ENCODE measurements around the genes RRP9, TWF2, PPM1M and DNAH1.

DNA sequence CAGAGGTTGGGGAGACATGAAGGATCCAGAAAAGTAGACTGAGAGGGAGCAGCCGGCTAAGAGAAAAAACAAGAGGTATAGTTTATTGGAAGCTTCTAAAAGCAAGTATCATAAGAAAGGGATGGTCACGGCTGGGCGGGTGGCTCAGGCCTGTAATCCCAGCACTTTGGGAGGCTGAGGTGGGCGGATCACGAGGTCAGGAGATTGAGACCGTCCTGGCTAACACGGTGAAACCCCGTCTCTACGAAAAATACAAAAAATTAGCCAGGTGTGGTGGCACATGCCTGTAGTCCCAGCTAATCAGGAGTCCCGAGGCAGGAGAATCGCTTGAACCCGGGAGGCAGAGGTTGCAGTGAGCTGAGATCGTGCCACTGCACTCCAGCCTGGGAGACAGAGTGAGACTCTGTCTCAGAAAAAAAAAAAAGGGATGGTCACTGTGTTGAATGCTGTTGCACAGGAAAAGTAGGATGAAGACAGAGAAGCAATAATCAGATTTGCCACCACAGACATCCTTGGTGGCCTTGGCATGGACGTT lies 12.6 kb upstream of the DOCK3 start:
- PRO-cap, 2 experiments = no peak in any of the 2 experiments
- RAMPAGE, long total RNA, 5 experiments = no peak in any of the 5 experiments

DNA sequence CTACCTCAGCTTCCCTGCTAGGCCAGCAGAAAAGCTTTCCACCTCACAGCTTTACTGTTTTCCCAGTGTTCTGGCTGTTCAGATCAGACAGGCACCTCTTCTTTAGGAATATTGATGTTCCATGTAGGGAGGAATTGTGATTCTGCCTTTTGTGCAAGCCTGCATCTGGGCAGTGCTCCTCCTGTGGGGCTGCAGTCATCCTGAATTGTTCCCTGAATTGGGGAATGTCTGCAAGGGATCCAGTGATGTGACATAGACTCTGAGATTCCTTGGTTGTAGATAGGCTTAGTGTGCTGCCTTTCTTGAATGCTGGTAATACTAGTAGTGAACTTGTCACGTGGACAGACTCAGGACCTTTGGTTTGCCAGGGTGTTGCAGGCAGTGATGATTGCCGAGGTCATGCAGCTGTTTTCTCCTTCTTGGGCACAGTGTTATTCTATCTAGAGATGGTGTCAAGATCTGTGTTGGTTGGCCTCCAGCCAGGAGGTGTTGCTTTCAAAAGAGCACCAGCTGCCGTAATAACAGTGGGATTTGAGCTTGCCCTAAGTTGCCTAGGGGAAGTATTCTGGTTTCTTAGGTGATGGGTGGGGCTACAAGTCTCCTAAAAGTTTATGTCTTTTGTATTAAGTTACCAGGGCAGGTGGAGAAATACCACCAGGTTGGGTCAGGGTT lies 349.9 kb downstream of the DOCK3 start:
- PRO-cap, 2 experiments = no peak in any of the 2 experiments
- RAMPAGE, long total RNA, 5 experiments = no peak in any of the 5 experiments

DNA sequence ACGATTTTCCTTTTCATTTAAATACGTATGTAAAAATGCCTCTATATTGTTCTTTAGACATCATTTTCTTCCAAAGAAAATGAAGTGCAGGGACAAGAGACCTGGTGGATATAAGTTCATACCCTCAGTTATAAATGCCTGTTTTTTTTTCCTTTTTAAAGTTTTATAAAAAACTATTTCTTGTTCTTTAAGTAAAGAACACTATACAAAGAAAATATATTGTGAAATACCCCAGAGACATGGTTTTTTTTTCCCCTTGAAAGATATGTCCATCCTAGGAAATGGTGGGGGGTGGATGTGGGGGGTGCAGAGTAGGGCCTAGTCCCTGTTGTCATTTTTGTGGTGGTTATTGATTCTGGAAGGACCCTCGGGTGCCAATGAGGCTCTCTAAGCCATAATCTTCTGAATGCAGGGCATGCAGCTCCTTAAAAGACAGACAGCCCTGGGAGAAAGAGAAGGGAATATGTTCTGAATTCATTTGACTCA lies 7.2 kb downstream of the RBM15B start:
- PRO-cap, 2 experiments = no peak in any of the 2 experiments
- RAMPAGE, long total RNA, 5 experiments = no peak in any of the 5 experiments

- PRO-cap, 2 experiments = no peak in any of the 2 experiments
- RAMPAGE, long total RNA, 5 experiments = no peak in any of the 5 experiments
Measured at GRCh38 chr3:51684366-51684829, 13.3 kb downstream of the TEX264 start.

GRCh38 chr3:51941655-51942438 lies at the start of gene RRP9:
TSS of gene RRP9 (minus strand) at chr3:51941904.
- PRO-cap, 2 experiments = peak in 2 of 2 experiments; most common plus-strand start chr3:51942280 (in 1); most common minus-strand start chr3:51941933 (in 2)
- RAMPAGE, long total RNA, 5 experiments = start-site peak on the plus strand in 4 of 5 experiments, at chr3:51942269-51942374 at its widest, 40 to 387 reads per replicate; start-site peak on the minus strand in 2 of 5 experiments, at chr3:51941879-51941944 at its widest, 45 to 278 reads per replicate

DNA sequence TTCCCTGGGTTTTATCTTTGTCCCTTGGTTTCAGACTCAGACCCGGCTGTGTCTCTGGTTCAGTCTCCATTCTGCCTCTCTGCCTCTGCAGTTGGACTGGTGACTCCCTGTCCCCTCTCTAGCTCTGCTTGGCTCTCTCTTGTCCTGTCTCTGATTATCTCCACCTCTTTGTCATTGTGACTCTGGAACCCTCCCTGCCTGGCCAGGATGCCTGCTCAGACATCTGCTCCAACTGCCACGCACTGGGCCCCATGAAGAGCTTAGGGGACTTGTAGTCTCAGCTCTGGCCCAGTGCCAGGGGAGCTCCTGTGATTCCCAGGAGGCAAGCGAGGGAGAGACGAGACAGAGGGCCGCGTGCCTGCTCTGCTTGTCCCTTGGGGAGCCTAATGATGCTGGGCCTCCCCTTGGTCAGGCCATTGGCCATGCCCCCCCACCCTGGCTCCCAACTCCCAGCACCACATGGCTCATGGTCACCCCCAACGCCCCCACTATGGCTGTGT lies 26.2 kb upstream of the RPL29 start:
- PRO-cap, 2 experiments = no peak in any of the 2 experiments
- RAMPAGE, long total RNA, 5 experiments = no peak in any of the 5 experiments

DNA sequence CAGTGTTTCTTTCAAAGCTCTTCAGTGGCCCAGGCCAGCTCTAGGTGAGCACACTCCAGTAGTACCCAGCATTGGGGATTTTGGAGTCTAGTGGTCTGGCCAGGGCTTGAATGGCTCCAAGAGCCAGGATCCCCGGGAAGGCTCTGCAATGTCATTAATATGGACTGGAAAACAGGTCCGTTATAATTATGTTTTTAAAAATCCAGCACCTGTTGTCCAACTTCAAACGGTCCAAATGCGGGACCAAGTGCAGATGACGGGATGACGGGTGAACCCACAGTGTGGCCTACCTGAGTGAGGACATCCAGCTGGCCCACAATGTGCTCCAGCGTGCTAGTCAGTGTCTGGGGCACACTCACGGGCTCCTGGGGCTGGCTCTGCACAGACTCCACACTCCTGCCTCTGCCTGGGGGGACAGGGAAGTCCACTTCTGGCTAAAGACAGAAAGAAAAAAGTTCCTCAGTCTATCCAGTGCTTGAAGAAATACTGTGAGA lies 40.0 kb upstream of the DUSP7 start:
- PRO-cap, 2 experiments = no peak in any of the 2 experiments
- RAMPAGE, long total RNA, 5 experiments = no peak in any of the 5 experiments

- PRO-cap, 2 experiments = no peak in any of the 2 experiments
- RAMPAGE, long total RNA, 5 experiments = no peak in any of the 5 experiments
Measured at GRCh38 chr3:52140078-52140577, 14.1 kb downstream of the POC1A start.

- PRO-cap, 2 experiments = peak in 2 of 2 experiments; most common plus-strand start chr3:52154946 (in 2); most common minus-strand start chr3:52154706 (in 2)
- RAMPAGE, long total RNA, 5 experiments = no peak in any of the 5 experiments
Measured at GRCh38 chr3:52154627-52155369, 575 bp upstream of the POC1A start.

DNA sequence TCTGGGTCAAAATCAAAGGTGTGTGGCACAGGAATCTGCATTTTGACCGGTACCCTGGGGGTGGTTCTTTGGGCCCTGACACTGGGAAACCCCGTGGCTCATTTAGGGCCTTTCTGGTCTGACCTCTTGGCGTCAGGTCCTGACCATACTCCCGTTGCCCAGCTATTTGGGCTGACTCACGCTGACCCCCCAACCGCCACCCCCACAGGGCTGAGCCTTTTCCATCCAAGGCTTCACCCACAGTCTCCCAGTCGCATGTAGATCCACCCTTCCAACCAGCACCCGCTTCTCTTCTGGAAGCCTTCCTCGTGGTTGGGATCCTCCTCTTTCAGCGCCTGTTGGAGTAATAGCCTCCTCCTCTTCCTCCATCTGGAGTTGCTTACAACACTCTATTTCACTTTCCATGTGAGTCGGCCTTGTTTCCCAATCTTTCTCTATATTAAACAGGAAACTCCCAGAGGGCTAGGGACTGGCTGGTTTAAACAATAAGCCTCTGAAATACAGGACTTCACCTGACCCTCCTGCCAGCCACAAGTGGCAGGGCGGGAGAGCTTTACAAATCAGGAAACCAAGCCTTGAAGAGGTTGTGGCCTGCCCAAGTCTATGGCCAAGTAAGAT lies 2.1 kb upstream of the ALAS1 start:
- PRO-cap, 2 experiments = no peak in any of the 2 experiments
- RAMPAGE, long total RNA, 5 experiments = no peak in any of the 5 experiments

- PRO-cap, 2 experiments = no peak in any of the 2 experiments
- RAMPAGE, long total RNA, 5 experiments = no peak in any of the 5 experiments
Measured at GRCh38 chr3:52225969-52226298, 489 bp upstream of the TLR9 start.

DNA sequence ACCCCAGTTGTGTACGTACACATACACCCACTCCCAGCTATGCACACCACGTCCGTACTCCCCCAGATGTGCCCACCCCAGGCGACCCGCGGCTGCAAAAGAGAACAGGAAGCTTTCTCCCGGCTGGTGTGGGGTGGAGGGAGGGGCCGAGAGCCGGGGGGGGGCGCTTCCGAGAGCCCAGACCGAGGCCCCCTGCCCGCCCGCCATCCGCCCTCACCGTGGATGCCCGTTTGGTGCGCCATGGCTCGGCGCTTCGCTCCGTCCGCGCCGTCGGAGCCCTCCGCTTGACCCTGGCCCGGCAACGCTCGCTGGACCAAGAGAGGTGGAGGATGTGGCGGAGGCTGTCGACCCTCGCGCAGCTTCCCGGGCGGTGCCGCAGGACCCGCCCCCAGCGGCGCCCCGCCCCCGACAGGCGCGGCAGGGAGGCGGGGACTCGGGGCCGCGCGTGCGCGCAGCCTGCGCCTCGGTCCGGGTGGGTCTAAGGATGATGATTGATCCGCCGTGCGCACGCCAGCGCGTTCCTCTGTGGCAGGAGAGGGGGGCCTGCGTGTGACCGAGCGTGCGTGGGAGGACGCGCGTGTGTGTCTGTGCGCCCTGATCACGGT lies at the start of gene TWF2:
Gene TWF2, minus strand, starts transcription at position 384 of the 605 bp plus-strand sequence.
- PRO-cap, 2 experiments = peak in 2 of 2 experiments; most common plus-strand start position 481 of the sequence (in 2); most common minus-strand start position 365 of the sequence (in 2)
- RAMPAGE, long total RNA, 5 experiments = start-site peak on the plus strand in 1 of 5 experiments, centred at position 464 of the sequence, 6 reads per replicate; start-site peak on the minus strand in 5 of 5 experiments, centred at positions 338 to 355 of the sequence, 21 to 549 reads per replicate

DNA sequence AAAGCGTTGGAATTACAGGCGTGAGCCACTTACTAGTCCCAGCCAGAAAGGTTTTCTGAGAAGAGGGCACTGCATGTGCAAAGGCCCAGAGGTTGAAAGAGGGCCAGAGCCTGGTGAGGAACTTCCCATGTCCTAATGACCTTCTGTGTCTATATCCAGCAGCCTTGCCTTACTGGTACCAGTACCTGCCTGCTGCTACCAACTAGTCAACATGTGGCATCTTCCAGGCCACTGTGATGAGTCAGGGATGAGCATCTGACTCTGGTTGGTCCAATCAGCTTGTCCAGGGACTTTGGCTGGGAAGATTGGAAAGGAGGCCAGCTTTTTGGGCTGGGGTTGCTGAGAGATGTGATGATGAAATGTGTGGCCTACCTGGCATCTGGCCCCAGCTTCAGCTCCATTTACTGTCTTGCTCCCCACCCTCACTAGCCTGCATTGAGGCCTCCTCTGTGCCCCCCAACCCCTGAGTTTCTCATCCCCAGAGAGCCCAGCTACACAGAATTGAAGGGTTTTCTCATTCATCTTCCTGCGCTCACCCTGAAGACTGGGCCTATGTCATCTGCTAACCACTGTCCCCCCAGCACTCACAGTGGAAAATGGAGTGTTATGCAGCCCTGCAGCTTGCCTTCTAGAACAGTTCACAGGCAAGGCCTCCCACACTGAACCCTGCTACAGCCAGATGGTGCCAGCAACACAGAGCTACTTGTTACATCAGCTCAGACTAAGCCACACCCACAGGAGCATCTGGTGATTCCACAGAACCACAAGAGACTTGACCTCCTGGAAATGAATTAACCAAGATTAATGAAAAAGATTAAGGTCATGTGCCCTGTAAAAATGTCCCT lies 1.3 kb upstream of the TWF2 start:
- PRO-cap, 2 experiments = peak in 1 of 2 experiments; most common minus-strand start position 197 of the sequence (in 1)
- RAMPAGE, long total RNA, 5 experiments = no peak in any of the 5 experiments

GRCh38 chr3:52245226-52246386 lies at the start of gene PPM1M:
TSS of gene PPM1M (plus strand) at chr3:52245759.
- PRO-cap, 2 experiments = peak in 2 of 2 experiments; most common plus-strand start chr3:52245757 (in 1); most common minus-strand start chr3:52245988 (in 2)
- RAMPAGE, long total RNA, 5 experiments = no peak in any of the 5 experiments

DNA sequence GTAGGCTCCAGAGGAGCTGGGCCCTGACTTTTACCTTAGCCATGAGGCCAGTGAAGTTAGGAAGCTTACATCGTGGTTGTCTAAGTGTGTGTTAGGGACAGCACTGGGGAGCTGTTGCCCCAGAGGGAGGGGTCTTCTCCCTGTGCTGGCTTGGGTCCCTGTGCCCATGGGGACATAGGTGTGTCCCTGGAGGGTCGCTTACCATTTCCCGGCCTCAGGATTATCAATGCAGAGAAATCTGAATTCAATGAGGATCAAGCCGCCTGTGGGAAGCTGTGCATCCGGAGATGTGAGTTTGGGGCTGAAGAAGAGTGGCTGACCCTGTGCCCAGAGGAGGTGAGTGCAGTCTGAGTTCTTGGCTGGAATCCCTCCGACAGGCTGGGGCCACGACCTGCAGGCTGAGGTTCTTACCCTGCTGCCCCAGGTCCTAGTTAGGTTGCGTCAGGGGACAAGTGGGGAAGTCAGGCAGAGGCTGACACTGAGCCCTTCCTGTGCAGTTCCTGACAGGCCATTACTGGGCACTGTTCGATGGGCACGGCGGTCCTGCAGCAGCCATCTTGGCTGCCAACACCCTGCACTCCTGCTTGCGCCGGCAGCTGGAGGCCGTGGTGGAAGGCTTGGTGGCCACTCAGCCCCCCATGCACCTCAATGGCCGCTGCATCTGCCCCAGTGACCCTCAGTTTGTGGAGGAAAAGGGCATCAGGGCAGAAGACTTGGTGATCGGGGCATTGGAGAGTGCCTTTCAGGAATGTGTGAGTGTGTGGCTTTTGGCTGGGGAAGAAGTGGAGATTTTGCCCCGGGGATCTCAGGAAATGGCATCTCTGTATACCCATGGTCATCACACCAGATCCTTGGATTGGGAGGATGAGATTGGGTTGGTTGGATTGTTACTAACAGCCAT lies 1.2 kb downstream of the PPM1M start:
- PRO-cap, 2 experiments = no peak in any of the 2 experiments
- RAMPAGE, long total RNA, 5 experiments = no peak in any of the 5 experiments

- PRO-cap, 2 experiments = no peak in any of the 2 experiments
- RAMPAGE, long total RNA, 5 experiments = no peak in any of the 5 experiments
Measured at GRCh38 chr3:52249413-52250101, 4.0 kb downstream of the PPM1M start.

- PRO-cap, 2 experiments = no peak in any of the 2 experiments
- RAMPAGE, long total RNA, 5 experiments = no peak in any of the 5 experiments
Measured at GRCh38 chr3:52252633-52253002, 7.1 kb downstream of the PPM1M start.

GRCh38 chr3:52316119-52316346 lies at the start of gene DNAH1:
TSS of gene DNAH1 (plus strand) at chr3:52316319.
- PRO-cap, 2 experiments = no peak in any of the 2 experiments
- RAMPAGE, long total RNA, 5 experiments = no peak in any of the 5 experiments

DNA sequence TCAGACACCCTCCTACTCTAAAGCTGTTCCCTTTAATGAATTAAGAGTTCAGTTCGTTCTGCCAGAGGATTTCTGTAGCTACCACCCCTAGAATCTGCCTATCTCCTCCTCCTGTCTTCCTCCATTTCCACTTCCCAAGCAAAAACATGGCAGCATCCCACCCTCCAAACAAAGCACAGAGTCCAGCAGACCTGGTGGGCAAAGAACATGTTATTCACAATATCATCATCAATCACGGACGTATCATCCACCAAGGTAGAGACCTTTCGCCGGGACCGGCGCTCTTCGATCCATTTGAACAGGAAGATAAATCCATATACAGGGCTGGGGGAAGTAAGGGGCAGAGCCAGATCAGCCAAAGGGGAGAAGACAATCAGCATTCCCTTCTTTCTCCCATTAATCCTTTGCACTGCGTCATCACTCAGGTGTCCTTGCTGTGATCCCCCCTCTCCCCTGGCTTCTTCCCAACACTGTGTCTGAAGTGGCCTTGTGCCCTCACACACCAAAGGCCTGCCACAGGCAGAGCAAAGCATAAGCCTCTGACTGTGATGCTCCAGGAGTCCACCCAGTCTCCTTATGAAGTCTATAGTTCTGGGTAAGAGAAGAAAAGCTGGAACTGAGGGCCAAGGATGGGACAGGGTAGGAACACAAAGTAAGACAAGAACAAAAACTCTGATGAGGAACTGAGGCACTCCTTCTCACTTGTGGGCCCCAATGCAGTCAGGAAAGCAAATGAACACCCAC lies 1.4 kb downstream of the BAP1 start:
- PRO-cap, 2 experiments = no peak in any of the 2 experiments
- RAMPAGE, long total RNA, 5 experiments = no peak in any of the 5 experiments

DNA sequence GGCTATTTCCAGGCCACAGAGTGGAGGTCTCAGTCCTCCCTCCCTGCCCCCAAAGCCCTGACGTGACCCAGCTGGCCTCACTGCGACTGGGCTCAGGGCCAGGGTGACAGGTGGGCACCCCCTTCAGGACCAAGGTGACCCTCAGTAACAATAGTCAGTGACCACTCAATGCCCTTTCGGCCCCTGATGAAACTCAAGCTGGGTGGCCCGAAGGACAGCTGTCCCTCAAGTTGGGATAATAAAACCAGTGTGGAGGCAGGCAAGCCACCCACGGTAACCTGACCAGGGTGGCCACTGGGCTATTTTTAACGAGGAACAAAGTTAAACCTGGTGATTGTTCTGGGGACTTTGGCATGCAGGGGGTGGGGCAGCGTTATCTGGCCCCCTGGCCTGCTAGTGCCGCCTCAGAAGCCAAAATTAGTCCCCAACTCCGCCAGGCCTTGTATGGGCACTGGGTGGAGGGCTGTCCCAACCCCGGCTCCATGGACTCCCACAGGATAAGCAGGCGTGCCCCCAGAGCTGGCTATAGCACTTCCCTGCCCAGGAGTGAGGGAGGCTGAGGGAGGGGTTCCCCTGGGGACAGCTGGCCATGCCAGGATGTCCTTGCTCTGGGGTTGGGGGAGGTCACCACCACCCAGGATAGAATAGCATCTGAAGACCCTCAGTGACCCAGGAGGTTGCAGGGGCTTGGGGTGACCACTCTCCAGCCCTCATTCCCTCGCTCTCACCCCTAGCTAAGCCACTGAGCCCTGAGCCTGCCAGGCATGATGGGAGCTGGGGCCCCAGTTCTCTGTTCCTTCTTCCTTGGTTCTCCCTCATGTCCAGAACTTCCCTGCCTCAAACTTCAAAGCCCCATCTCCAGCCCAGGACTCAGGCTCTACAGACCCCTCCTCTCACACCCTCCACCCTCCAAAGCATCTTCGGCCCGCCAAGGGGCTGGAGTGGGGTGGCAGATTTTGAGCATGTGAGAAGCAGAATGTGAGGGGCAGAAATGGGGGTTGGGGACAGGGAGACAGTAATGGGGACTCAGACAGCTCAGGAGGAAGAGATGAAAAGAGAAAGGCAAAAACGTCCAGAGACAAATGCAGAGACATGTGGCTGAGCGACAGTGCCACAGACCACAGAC lies 864 bp downstream of the TNNC1 start:
- PRO-cap, 2 experiments = no peak in any of the 2 experiments
- RAMPAGE, long total RNA, 5 experiments = no peak in any of the 5 experiments

Data from thyroid gland (tissue), 7 donors.